Cardiac ventricle fibroblast (primary cell): ENCODE measurements around a stretch of chr12.

DNA sequence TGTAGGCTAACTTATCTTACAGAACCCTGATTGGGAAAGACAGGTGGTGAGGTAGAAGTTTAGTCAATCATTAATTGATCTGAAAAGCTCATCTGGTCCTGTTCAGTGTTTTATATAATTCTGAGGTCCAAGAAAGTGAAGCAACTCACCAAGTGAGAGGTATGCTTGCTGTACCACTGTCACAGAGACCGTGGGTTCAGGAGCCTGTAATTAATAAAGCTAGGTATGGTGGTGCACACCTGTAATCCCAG lies 7.2 kb downstream of the GATC start:
- RAMPAGE, long total RNA, result no peak

DNA sequence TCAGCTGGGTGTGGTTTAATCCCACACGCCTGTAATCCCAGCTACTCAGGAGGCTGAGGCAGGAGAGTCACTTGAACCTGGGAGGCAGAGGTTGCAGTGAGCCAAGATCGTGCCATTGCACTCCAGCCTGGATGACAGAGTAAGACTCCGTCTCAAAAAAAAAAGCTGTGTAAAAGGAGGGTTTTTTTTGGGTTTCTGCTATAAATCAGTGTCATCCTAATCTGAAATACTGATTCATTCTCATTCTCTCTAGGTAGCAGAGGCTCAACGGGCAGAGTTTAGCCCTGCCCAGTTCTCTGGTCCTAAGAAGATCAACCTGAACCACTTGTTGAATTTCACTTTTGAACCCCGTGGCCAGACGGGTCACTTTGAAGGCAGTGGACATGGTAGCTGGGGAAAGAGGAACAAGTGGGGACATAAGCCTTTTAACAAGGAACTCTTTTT lies 18.1 kb downstream of the RNF10 start:
- RAMPAGE, long total RNA, result no peak

GRCh38 chr12:120562758-120563210 lies 18.4 kb downstream of the POP5 start:
- RAMPAGE, long total RNA, result no peak

DNA sequence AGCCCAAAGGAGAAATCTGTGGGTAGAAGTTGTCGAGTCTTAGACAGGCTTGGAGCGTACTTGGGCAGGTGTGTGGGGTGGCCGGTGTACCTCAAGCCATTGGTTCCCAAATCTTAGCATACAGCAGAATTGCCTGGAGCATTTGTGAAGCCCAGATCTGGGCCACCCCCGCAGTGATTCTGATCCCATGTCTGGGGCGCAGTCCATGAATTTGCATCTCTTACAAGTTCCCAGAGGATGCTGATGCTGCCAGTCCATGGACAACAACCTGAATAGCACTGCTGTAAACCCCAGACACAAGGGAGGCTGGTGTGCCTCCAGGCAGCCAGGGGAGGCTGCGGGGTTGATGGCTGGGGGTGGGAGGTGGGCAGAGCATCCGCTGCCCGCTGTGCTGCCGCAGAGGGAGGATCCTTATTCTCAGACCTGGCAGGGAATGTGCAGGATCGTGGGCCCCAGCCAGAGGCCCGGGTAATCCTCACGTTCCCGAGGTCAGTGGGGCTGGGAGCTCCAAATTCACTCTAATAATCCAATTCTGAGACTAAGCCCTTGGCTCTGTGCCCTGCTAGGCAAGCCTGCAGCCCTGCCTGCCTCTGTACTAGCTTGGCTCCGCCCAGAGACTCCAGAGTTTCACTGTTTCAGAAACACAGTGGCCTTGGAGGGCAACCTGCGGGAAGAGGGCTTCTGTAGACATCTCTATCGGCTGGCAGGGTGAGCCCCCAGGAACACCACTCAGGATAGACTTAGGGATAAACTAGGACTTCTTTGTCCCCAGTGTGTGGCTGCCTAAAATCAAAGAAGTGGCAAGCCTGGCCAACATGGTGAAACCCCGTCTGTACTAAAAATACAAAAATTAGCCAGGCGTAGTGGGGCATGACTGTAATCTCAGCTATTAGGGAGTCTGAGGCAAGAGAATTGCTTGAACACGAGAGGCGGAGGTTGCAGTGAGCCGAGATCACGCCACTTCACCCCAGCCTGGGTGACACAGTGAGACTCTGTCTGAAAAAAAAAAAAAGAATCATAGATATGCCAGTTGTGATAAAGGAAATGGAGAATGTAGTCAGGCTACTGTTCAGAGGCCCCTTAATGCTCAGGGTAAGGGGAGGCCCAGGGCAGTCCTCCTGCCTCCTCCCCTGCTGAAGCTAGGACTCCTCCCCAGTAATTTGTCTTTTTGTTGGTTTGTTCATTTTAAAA lies 17.8 kb upstream of the MLEC start:
- RAMPAGE, long total RNA, result no peak

GRCh38 chr12:120711286-120711820 lies 1.1 kb downstream of the UNC119B start:
- RAMPAGE, long total RNA, result no peak

DNA sequence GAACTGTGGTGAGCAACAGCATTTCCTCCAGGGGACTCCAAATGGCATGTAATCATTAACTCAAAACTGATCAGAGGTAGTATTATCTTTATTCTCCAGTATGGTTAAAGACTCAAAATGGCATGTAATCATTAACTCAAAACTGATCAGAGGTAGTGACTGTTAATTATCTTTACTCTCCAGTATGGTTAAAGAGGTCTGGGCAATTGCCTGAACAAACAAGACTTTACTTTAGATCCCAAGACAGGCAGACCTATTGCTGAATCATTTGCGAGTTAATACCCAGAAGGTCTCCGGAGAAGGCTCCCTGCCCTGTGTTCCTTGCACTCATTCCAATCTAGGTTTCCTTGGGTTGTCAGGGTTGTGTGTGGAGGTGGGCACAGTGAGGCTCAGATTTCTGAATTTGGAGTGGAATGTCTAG lies 6.5 kb upstream of the ACADS start:
- RAMPAGE, long total RNA, result no peak

DNA sequence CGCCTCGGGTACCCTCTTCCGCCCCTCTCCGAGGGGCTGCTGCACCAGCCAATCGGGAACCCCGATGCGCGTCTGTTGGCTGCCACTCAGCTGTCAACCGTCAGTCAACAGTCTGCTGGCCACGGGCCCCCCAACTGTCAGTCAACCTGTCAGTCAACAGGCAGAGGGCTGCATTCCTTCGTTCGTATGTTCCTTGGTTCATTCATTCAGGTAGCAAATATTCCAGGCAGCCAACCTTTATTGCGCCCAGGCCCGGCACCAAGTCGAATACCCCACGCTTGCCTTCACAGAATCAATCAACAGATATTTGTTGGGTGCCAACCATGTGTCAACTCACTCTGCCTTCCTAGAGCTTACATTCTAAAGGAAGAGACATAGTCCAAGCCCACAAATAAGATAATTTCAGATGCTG lies 411 bp upstream of the SPPL3 start:
- RAMPAGE, long total RNA, result no peak

- RAMPAGE, long total RNA, result no peak
Measured at GRCh38 chr12:120936210-120936596, 32.0 kb upstream of the SPPL3 start.

GRCh38 chr12:121047535-121047951 lies 8.5 kb upstream of the OASL start:
- RAMPAGE, long total RNA, result no peak

GRCh38 chr12:121095751-121096394 lies 36.8 kb upstream of the P2RX7 start:
- RAMPAGE, long total RNA, result no peak

GRCh38 chr12:121129492-121130030 lies 3.1 kb upstream of the P2RX7 start:
- RAMPAGE, long total RNA, result no peak

DNA sequence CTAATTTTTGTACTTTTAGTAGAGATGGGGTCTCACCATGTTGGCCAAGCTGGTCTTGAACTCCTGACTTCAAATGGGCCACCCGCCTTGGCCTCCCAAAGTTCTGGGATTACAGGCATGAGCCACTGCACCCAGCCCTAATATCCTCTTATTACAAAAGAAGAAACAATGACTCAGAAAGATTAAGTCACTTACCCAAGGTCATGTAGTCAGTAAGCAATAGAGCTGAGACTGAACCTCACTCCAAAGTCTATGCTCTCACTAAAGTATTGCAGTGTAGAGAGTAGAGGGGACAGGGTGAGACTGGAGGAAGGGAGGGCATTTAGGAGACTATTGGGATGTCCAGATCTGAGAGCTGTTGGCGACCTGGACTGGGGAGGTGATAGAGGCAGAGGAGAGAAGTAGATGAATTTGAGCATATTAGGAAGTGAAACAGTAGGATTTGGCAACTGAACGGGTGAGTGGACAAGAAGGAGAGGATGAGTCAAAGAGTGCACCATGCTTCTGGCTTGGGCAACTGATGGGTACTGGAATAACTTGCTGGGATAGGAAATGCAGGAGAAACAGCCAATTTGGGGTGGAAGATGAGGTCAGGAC lies 11.8 kb downstream of the P2RX7 start:
- RAMPAGE, long total RNA, result no peak

GRCh38 chr12:121154820-121155358 lies 22.2 kb downstream of the P2RX7 start:
- RAMPAGE, long total RNA, result no peak

DNA sequence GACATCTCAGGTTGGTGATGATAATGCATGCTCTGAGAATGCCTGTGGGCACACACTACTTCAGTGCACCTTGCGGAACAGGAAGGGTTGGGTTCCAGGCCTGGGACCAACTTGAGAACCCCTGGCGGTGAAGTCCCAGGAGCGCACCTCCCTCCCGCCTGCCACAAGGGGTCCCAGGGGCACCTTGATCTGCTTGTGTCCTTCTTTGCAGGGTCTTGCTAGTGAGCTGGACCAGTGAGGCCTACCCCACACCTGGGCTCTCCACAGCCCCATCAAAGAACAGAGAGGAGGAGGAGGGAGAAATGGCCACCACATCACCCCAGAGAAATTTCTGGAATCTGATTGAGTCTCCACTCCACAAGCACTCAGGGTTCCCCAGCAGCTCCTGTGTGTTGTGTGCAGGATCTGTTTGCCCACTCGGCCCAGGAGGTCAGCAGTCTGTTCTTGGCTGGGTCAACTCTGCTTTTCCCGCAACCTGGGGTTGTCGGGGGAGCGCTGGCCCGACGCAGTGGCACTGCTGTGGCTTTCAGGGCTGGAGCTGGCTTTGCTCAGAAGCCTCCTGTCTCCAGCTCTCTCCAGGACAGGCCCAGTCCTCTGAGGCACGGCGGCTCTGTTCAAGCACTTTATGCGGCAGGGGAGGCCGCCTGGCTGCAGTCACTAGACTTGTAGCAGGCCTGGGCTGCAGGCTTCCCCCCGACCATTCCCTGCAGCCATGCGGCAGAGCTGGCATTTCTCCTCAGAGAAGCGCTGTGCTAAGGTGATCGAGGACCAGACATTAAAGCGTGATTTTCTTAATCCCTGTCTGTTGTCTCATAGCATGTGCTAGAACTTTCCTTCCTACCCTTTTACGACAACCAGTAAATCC lies 23.6 kb downstream of the P2RX4 start:
- RAMPAGE, long total RNA, result no peak

GRCh38 chr12:121345596-121346296 lies 6.5 kb downstream of the ANAPC5 start:
- RAMPAGE, long total RNA, result no peak

- RAMPAGE, long total RNA, result no peak
Measured at GRCh38 chr12:121571430-121571685, 9.5 kb downstream of the KDM2B start.

DNA sequence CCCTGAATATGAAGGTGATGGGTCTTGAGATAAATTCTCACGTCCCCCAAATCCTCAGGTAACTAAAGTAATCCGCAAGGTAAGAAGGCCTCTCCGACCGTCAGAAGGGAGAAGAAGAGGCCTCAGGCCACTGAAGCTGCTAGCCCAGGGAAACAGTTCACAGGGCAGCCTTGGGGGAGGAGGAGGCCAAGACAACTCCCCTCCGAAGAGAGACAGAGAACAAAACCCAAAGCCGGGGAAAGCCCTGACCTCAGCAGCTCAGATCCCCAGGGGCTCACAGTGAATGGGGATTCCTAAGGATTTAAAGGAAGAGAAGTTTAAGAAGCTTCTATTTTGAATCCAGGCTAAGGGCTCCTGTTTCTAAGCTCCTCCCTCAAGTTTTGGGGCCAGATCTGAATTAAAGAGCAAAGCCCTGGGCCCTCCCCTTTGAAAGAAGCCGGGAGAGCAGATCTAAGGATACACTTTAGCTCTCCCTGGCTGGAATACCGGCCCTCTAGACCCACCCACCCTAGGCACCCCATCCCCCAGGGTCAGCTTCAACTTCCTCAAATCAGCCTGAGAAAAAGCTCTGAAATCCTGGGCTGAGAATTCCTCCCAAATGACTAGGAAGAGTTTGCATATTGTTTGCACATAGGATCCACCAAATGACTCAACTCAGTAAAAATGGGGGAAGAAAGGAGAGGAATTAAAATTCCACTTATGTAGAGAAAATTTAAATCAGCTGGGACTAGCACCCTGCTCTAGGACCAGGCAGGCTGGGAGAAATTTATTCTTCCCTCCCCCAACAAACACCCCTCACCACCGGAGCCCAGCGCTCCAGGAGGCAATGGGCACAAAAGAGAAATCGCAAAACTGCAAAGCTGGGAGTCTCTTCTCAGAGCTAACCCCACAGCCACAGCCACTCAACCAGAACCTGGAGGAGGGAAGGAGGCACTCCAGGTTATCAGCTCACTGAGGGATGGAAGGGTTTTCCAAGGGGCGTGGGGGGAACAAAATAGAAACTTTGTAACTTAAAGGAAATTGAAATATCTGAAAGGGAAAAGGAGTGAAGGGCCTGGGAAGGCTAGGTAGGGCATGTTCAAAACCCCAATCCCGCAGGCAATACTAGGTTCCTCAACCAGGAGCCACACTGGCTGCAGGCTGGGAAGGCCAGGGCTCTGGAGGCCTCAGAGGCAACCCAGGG lies 3.7 kb downstream of the KDM2B start:
- RAMPAGE, long total RNA, result no peak

GRCh38 chr12:121581683-121581989 lies 813 bp upstream of the KDM2B start:
- RAMPAGE, long total RNA, result no peak

DNA sequence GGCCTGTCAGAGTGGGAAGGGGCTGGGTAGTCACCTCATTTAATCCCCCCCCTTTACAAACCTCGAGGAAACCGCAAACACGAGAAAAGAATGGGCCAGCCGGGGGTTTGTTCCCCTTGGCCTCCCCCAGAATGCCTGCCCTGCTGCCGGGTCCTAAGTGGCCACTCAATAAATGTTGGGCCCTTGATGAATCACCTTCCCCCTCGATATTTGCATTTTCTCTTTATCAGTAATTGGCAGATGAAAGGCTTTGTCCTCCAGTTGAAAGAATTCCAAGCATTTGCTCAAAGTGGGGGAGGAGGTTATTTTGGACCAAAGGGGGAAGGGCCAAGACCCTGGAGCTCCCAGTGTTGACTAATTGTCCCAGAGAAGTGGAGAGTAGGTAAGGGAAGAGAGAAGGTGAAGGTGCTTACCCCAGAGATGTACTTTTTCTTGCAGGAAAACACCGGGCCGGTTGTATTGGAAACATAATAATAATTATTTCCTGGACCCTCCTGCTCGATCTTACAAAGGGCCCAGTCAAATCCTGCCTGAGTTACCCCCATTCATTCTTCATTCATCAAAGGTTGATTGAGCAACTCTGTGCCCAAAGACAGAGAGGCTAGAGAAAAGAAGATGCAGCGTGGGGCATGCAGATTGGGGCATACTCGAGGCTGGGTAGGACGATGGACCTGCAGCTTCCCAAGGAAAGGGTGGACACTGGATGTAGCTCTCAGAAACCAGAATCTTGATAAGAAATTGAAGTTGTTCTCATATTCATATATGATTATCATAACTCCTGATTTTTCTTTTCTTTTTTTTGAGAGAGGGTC lies 2.0 kb upstream of the KDM2B start:
- RAMPAGE, long total RNA, result no peak

GRCh38 chr12:121590369-121590510 lies 9.4 kb upstream of the KDM2B start:
- RAMPAGE, long total RNA, result no peak